Monocyte (primary cell): ENCODE results near the genes MBNL1 and ARHGEF26.

DNA sequence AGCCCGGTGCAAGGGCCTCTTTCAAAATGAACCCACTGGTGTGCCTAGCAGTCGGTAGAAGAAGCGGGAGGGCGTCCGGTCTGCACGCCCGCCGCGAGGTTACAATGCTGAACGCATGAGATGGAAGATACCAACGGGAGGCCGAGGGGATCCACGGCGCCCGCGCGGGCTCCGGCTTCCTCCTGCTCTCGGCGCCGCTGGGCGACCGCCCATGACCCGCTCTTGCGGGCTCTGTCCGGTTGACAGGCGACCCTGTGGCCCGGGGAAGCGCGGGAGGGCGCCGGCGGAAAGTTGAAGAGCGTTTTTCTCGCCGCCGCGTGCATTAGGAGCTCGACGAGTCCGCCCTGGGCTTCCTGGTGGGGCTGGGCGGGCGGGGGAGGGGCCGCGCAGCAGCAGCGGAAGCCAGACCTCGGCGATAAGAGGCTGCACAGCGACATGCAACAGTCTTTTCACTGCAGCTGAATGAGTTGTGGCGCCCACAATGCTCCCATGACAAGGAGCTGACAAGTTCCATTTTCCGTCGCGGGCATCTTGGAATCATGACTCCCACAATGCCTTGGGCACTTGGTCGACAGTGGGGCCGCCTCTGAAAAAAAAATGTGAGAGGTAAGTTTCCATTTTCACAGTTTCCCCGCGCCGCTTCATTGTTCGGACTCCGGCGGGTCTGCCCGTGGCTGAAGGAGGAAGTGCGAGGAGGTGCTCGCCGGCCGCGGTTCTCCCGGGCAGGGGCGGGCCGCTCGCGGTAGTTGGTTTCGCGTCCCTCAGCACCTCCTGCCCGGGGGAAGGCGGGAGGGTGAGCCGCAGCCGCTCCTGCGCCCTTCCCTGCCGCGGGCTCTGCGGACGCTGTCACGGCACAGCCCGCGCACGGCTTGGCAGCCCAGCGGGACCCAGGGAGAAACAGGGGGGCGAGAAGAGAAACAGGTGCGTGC, at the start of gene MBNL1:
Gene MBNL1, plus strand, starts transcription at position 443 of the 929 bp plus-strand sequence.
- PRO-cap, 2 experiments: peak in 2 of 2 experiments; most common plus-strand start position 212 of the sequence (in 2); most common minus-strand start position 688 of the sequence (in 2)

DNA sequence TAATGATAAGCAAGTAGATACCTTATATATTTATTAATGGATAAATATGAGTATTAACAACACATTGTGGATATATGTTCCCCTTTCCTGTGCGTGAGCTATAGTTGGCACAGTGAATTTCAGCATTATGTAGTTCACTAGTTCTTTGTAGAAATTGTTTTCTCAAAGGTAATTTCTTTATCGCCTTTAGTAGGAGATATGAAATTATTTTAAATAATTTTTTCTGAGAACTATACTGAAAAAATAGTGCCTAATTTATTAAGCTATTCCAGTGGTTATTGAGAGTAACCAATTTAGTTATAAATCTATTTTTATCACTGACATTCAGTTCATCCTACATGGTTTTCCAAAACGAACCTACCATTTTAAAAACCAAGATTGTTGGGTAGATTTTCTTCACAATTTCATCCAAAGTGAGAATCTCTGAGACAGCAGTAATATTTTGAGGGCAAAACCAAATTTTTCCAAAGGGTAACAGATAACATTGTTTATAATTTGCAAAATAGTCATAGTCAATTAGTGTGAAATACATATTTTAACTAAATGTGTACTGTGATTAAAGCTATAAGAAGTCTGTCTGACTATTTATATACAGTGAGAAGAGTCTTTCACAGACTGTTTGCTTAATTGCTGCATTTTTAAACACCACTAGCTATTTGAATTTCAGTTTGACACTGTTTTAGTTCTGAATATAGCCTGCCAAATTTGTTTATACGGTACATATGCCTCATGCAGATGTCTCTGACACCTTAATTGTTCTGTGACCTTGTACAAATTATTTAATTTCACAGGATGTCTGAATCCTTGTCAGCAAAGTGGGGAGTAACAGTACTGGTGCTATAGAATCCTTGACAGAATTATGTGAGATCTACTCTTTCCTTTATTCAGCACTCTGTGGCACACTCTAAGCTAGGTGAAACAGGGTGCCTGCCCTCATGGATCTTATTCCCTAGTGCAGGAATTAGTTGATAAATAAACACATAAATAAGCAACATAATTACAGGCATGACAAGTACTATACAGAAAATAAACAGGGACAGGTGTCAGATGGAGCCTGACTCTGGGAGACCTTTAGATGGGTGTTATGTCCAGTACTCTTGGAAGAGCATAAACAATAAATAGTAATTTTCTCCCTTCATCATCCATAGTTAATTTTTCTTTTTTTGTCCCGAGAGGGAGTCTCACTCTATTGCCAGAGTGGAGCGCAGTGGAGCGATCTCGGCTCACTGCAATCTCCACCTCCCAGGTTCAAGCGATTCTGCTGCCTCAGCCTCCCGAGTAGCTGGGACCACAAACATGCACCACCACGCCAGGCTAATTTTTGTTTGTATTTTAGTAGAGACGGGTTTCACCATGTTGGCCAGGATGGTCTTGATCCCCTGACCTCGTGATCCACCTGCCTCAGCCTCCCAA, 125.5 kb downstream of the MBNL1 start:
- PRO-cap, 2 experiments: no peak in any of the 2 experiments

- PRO-cap, 2 experiments: no peak in any of the 2 experiments
These were observed 203.8 kb downstream of the MBNL1 start for GRCh38 chr3:152472623-152472887.

- PRO-cap, 2 experiments: no peak in any of the 2 experiments
These were observed 109.9 kb upstream of the RAP2B start for GRCh38 chr3:153052002-153052605.

DNA sequence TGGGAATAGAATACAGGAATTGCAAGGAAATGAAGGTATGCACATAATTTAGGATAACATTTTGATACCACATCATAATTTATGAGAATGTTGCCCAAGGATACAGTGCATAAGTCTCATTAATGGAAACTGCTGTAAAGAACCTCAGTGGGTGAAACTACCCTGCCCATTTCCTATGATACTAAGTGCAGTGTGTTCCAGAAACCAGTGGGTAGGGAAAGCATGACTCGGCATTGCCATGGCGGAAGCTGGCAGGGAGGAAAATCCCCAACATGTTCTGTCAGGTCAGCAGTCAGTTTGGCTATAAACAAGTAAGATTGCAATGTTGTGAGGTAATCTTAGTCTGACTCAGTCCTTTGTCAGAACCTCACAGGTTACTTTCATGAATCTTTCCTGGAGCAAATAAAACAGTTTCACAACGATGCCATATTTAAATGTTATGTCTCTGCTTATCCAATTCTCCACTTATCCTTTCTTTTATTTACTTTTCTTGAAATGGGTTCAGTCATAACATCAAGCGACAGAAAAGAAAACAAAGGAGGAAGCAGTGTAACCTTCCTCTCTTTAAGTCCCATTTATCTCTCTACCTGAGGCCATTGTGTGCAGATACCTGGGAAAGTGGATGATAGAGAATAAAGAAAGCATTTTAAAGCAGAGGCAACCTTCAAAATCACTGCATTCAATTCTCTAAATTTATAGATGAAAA, 23.3 kb upstream of the RAP2B start:
- PRO-cap, 2 experiments: no peak in any of the 2 experiments

GRCh38 chr3:153247382-153247592, 85.3 kb downstream of the RAP2B start:
- PRO-cap, 2 experiments: no peak in any of the 2 experiments

- PRO-cap, 2 experiments: no peak in any of the 2 experiments
These were observed 124.0 kb downstream of the RAP2B start for GRCh38 chr3:153285838-153286637.

DNA sequence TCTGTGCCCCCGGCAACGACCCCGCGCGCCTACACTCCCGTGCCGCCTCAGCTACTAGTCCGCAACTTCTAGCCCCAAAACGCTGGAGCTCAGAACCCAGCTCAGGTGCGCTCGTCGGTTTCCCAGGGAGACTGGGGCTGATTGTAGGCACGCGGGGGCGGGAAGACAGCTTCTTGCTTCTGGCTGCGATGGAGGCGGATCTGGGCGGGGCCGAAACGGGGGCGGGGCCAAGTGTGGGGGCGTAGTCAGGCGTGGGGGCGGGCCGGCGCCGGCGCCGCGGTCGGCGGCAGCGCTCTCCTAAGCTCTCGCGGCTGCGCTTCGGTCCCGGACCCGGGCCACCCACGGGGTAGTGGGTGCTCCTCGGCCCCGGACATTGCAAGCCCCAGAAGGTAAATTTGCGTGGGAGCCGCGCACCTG, at the start of gene ARHGEF26:
Gene ARHGEF26, plus strand, starts transcription at position 260 of the 417 bp plus-strand sequence.
- PRO-cap, 2 experiments: no peak in any of the 2 experiments

- PRO-cap, 2 experiments: no peak in any of the 2 experiments
These were observed 31.1 kb downstream of the MME start for GRCh38 chr3:155111031-155111834.

DNA sequence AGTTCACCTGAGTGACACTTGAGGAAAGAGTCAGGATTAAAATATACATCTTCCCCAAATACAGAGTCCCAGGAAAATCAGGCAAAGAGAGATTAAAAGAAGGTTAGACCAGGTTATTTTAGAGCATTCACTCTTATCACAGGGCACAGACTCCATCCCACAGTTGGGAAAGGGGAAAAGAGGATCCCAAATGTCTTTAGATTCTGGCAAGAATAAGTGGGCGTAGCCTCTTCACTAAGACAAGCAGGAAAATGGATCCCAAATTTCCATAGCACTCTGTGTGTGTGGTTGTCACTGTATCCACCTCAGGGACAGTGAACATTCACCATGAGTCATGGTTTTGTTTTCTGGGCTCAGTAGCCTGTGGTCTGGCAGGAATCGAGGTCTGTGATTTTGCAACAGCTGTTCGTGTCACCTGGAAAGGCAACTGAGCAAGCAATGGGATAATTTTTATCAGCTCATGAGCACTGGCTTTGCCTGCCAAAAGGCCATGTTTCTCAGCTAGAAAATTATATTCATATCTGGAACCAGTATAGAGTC, 61.0 kb downstream of the STRIT1 start:
- PRO-cap, 2 experiments: no peak in any of the 2 experiments

DNA sequence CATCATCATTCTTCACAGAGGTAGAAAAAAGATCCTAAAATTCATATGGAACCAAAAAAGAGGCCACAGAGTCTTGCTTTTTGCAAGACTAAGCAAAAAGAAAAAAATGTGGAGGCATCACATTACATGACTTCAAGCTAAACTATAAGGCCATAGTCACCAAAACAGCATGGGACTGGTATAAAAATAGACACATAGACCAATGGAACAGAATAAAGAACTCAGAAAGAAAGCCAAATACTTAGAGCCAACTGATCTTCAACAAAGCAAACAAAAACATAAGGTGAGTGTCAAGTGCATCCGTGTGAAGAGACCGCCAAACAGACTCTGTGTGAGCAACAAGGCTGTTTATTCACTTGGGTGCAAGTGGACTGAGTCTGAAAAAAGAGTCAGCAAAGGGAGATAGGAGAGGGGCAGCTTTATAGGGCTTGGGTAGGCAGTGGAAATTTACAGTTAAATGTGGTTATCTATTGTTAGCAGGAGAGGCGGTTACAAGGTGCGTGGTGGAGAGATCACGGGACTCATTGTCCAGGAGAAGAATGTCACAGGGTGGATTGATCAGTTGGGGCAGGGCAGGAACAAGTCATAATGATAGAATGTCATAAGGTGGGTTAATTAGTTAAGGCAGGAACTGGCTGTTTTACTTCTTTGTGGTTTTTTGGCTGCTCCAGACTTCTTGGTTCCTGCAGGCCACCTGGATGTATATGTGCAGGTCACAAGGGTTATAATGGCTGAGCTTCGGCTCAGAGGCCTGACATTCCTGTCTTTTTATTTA, 10.8 kb downstream of the STRIT1 start:
- PRO-cap, 2 experiments: no peak in any of the 2 experiments

DNA sequence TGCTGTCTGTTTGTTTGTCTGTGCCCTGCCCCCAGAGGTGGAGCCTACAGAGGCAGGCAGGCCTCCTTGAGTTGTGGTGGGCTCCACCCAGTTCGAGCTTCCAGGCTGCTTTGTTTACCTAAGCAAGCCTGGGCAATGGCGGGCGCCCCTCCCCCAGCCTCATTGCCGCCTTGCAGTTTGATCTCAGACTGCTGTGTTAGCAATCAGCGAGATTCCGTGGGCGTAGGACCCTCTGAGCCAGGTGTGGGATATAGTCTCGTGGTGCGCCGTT, 218.2 kb upstream of the STRIT1 start:
- PRO-cap, 2 experiments: no peak in any of the 2 experiments

DNA sequence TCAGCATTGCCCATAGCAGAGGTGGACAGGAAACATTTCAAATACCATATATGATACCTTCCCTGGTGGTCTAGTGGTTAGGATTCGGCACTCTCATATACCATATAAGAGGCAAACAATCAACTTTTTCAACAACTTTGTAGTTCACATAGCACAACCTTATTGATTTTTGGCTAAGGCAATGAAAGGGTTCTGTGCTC, 83.9 kb downstream of the PLCH1 start:
- PRO-cap, 2 experiments: peak in 2 of 2 experiments; most common plus-strand start position 56 of the sequence (in 2)

DNA sequence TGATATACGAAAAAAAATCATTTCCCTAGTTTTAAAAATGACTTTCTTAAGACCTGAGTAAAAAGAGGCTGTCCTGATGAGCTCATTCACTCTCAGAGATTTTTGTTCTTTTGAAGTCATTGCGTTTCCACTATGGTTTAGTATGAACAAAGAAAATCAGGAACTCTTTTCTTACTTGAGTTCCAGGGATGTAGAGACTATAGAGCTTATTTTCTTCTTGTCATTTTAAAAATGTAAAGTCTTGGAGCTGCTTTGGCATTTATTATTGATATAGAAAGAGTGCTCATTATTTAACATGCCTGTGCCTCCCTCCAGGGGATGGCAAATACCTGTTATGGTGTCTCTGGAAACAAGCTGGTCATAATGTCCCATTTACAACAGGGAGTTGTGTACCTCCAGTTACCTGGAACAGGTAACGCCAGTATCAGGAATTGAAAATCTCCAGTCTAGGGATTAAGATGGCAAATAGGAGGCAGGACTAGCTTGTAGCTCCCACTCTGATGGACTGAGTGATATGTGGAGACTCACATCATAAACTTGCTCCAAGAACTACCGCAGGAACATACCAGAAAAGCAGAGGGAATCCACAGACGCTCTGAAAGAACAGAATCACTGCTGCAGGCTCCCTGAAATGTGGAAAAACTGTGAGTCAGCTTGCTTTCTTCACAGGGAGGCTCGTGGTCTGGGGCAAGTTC, 97.2 kb downstream of the KCNAB1 start:
- PRO-cap, 2 experiments: no peak in any of the 2 experiments

GRCh38 chr3:156291589-156292401, 171.4 kb downstream of the KCNAB1 start:
- PRO-cap, 2 experiments: no peak in any of the 2 experiments

DNA sequence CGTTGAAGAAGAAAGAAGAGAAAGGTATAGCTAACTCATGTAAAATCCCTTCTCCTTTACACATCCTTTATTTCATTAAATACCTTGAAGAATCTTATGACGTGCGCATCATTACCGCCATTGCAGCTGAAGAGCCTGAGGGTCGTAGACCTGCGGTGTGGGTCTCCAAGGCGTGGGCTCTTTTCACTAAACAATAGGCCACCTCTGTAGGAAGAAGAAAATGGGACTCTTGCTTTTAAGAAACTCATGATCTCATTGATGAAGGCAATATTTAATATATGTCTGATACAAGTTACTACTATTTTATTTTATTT, 566 bp upstream of the SSR3 start:
- PRO-cap, 2 experiments: no peak in any of the 2 experiments

- PRO-cap, 2 experiments: peak in 2 of 2 experiments; most common plus-strand start chr3:156674973 (in 1); most common minus-strand start chr3:156674899 (in 1)
These were observed 774 bp downstream of the TIPARP start for GRCh38 chr3:156674862-156675865.

DNA sequence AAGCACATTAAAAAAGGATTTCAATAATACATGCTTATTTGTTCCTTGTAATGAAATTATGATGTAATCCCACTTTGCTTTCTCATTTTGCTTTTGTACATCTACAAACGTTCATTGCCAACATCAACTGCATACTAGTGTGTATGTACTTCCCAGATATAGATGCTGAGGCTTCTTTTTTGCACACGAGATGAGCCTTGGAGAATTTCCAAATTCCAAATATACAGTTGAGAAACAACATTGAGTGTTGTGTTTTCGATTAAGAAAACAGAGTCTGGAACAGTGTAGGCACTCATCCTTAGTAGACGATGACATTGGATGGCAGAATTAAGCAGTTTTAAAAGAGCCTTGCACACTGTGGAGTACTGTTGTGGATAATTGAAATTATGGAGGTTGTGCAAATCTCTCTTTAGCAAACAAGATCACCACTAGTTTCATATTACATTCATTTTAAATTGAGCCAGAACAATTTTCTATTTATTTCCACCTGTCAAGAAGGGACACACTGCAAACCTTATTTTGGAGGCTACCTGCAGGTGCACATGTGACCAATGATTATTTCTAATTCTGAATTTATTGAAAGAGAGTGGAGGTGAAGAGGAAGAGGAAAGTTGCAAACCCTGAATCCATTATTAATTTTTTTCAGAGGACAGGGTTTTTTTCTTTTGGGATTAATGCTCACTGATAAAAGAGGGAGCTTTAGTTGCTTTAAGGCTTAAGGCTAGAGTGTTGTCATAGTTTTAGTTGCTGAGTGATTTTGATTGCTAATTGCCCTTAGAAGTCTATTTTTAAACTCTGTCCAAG, 7.5 kb downstream of the TIPARP start:
- PRO-cap, 2 experiments: peak in 2 of 2 experiments; most common plus-strand start position 579 of the sequence (in 2)

DNA sequence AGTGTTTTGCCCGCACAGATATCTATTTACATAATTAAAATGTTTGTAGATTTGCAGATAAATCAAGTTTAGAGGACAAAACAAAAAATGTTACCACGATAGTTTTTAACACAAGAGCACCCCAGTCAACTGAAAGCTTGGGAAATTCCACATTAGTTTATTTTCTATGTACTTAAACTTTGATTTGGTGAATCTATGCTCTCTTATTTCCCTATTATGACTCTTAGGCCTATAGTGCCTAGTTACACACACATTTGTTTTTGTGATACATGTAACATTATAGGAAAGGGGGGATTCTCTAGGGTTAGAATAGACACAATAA, 8.5 kb upstream of the LEKR1 start:
- PRO-cap, 2 experiments: peak in 1 of 2 experiments; most common minus-strand start position 131 of the sequence (in 1)

- PRO-cap, 2 experiments: no peak in any of the 2 experiments
These were observed 77.5 kb downstream of the CCNL1 start for GRCh38 chr3:157082154-157083142.